ENCODE measurements around a stretch of chr20.

GRCh38 chr20:14127158-14127725, 131.9 kb downstream of the MACROD2 start:
- RRBS = no CpG with 5 or more reads among the region's 2 CpGs

- RRBS = no CpG with 5 or more reads among the region's 5 CpGs
These were observed 117.2 kb downstream of the FLRT3 start for GRCh38 chr20:14219985-14220841.

DNA sequence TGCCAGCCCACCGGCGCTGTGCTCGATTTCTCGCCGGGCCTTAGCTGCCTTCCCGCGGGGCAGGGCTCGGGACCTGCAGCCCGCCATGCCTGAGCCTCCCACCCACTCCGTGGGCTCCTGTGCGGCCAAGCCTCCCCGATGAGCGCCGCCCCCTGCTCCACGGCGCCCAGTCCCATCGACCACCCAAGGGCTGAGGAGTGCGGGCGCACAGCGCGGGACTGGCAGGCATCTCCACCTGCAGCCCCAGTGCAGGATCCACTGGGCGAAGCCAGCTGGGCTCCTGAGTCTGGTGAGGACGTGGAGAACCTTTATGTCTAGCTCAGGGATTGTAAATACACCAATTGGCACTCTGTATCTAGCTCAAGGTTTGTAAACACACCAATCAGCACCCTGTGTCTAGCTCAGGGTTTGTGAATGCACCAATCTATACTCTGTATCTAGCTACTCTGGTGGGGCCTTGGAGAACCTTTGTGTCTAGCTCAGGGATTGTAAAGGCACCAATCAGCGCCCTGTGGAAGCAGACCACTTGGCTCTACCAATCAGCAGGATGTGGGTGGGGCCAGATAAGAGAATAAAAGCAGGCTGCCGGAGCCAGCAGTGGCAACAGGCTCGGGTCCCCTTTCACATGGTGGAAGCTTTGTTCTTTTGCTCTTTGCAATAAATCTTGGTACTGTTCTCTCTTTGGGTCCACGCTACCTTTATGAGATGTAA, 110.6 kb downstream of the FLRT3 start:
- RRBS = no CpG with 5 or more reads among the region's 27 CpGs

DNA sequence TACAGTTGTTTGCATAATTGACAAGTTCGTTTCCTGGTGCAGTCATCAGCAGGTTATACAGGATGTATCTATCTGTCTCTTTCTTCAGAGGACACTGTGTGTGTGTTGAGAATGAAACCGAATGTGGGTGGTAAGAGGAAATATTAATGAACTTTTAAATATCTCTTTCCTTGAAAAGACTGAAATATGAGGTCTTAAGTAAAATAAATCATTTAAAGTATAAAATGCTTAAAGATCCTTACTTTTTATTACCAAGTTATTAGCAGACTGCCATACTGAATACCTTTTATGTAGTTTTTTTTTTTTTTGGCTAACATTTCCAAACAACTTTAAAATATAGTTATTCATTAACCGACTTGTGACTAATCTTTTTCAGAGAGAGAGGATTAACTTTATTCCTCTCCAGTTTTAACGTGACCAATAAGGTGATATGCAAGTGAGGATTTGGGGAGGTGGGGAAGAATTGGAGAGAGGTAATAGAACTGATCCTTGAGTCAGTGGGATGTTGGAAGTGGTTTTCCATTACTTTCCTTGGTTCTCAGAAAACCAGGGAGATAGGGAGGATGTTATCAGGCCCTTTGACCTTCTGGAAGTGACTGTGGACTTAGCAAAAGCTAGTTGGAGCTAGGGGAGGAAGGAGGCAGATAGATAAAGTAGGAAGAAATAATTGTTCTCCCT, 380.0 kb upstream of the FLRT3 start:
- RRBS = no CpG with 5 or more reads among the region's 4 CpGs

GRCh38 chr20:16541227-16541654, 32.0 kb downstream of the KIF16B start:
- RRBS = no CpG with 5 or more reads among the region's 7 CpGs

GRCh38 chr20:16572266-16572663, 983 bp downstream of the KIF16B start:
- RRBS = no CpG with 5 or more reads among the region's 3 CpGs

GRCh38 chr20:16864061-16864499, 115.9 kb downstream of the OTOR start:
- RRBS = no CpG with 5 or more reads among the region's 6 CpGs

- RRBS = no CpG with 5 or more reads among the region's 3 CpGs
These were observed 7.2 kb upstream of the DSTN start for GRCh38 chr20:17562618-17563137.

GRCh38 chr20:17621631-17621928, 51.7 kb downstream of the DSTN start:
- RRBS = no CpG with 5 or more reads among the region's 10 CpGs

DNA sequence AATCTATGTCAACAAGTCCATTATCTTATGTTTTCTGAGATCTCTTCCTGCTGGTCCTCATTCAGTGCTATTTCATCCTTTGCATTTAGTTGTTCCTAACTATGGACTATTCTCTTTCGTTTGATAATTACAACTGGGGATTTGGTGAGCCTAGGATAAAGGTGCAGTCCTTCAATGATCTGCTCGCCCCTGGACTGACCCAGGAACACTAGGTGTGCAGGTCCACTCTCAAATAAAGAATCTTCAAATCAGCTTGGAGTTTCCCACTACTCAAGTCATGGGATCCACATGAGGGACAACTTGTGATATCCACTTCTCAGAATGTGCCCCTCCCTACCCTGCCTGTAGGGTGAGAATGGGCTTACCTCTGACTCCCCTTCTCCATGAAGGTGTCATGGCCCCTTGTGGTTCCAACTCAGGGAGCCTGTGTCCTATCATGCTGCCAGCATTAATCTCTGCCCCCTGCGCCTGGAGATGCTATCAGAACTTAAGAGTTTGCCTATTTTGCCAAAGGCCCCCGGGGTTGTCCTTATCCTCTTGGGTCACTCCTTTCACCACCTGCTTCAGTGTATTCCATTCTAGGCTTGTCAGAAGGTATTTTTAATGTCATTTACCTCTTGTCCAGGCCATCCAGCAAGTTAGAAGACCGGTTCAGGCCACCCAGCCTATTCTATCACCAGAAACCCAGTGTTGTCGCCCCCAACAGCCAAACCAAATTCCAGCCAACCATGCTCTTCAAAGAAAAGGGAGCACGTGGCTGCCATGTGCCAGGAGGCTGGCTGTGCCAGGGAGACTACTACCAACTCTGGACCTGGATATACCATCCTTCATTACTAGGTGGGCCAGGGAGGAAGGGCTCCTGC, 10.6 kb downstream of the RRBP1 start:
- RRBS = no CpG with 5 or more reads among the region's 7 CpGs

- RRBS = no CpG with 5 or more reads among the region's 17 CpGs
These were observed 118.9 kb downstream of the SNX5 start for GRCh38 chr20:17849360-17850503.

GRCh38 chr20:17869463-17869850, 99.1 kb downstream of the SNX5 start:
- RRBS = no CpG with 5 or more reads among the region's 8 CpGs

DNA sequence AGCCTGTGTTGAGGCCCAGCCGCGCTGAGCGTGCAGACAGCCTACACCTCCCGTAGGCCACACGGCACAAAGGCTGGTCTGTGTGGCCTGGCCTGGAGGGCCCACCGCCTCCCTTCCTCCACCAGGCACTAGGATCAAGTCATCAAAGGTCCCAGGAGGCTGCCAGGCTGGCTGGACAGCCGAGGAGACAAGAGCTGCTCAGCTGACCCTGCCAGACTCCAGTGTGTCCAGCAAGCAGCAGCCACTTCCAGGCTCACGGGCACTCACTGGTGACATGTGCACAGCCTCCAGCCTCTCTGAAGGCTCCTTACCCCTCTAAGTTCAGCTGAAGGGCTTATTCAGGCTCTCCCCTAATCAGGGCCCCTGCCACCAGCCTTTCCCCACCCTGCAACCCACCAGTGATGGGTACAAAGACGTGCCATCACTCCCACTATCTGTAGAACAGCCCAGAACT, 86.1 kb downstream of the SNX5 start:
- RRBS = no CpG with 5 or more reads among the region's 9 CpGs

GRCh38 chr20:18519469-18520018, 11.8 kb downstream of the SEC23B start:
- RRBS = no CpG with 5 or more reads among the region's 12 CpGs

DNA sequence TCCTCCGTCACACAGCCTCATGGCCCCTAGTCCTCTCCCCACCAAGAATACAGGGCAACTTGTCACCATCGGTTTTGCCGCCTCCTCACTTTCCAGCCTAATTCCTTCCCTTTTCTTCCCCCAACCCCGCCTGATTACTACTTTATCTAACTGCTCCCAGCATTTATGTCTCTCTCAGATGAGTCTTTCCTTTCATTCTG, 11.9 kb upstream of the SMIM26 start:
- RRBS = no CpG with 5 or more reads among the region's 4 CpGs

DNA sequence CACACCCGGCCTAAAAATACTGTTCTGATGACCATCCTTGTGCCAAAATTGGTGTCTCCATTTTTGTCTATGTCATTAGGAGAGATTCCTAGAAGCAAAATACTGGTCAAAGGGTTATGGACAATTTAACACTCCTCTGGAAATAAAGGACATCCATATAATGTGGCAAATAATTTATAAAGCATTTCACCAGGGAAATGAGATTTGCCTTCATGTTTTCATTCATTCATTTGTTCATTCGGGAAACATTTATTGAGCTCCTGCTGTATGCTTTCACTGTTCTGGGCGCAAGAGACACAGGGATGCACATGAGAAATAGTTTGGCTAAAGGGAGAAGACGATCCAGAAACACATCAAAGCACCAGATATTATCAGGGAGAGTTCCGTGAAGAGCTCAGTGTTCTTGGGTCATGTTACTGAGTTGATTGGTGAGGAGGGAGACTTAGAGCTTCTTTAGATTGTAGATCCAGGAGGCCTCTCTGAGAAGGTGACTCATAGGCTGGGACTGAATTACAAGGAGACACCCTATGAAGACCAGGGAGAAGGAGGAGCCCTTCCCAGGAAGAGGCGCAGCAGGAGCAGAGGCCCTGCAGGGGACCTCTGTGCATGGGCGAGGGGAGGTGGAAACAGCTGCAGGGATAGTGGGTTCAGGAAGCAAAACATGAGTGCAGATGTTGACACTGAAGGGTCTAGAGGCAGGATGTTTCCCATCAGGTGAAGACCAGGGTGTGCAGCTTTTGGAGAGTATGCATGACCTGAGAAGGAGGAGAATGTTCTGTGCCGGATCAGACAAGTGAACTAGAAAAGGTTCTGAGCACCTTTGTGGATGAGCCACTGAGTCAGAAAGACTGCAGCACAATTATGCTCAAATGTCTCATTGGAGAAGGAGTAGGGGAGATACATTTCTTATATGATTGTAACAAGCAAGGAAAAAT, 196.5 kb downstream of the SLC24A3 start:
- RRBS = no CpG with 5 or more reads among the region's 8 CpGs

DNA sequence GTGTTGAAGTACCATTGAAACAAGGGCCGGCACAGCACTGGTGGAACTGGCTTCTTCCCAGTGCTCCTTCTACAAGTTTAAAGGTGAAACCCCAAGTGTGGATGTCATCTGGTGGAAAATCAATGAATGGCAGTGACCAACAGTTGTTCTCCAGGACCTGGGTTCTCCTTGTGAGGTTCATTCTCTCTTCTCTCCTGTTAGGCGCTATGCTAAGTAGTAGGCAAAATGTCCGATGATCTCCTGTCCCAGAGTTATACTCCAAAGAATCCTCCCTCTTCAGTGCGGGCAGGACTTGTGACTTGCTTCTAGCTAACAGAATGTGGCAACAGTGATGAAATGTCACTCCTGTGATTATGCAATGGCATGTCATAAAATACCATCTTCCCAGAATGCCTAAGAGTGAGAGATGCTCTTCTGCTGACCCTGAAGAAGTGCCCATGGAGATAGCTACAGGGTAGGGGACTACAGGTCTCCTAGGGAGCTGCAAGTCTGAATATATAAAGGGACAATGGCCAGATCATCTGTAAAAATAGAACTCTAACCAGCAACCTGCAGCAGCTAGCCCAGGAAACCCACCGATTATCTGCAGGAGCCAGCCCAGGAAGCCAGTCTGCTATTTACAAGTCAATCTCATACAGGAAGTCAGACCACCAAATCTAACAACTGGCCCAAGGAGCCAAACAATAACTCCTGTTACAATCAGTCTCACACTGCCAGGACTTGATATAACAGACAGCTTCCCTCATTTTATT, 14.7 kb upstream of the RIN2 start:
- RRBS = no CpG with 5 or more reads among the region's 5 CpGs

DNA sequence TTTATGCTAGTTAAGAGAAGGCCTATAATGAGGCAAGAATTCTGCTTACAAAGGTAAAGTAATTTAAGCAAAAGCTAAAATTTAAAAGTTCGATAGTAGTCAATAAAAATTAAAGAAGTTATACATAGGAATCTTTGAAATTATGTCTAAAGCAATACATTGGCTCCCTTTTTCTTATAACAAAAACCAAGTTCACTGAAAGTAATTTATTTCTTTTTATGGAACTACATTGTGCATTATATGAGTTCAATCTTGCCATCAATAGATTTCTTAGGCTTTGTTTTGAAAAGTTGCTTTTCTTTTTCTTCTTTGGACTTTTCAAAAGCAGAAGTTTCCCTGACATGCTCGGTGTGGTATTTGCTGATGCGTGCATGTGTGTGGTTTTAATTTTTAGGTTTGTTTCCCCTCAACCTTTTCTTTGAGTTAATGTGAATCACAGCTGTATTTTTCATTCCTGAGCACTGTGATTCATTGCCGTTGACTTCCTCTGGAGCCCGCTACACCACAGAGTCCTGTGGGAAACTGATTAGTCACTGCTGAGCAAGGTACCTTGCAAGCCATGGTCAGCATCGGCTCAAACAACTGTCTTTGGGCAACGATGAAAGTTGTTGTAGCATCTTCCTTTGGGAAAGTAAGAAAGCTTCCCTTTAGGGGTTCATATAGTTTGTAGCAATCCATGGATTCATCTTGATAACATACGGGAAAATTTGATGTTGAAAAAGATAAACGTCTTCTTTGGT, 57.4 kb downstream of the RIN2 start:
- RRBS = no CpG with 5 or more reads among the region's 9 CpGs

- RRBS = no CpG with 5 or more reads among the region's 21 CpGs
These were observed 95.9 kb upstream of the NAA20 start for GRCh38 chr20:19921017-19921971.

DNA sequence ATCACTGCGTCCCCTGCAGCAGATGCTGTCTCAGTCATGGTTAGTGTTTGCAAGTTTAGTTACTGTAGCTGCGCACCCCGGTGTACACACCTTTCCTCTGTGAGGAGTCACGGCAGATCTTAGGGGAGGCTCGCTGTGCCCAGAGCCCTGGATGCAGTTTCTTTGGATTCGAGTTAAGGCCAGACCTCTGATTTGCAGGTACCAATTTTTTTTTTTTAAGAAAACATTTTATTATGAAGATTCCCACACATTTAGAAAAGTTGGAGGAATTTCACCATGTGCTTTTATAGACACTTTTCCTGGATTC, 794 bp downstream of the NAA20 start:
- RRBS = no CpG with 5 or more reads among the region's 6 CpGs